ENCODE results near the gene JAZF1.

DNA sequence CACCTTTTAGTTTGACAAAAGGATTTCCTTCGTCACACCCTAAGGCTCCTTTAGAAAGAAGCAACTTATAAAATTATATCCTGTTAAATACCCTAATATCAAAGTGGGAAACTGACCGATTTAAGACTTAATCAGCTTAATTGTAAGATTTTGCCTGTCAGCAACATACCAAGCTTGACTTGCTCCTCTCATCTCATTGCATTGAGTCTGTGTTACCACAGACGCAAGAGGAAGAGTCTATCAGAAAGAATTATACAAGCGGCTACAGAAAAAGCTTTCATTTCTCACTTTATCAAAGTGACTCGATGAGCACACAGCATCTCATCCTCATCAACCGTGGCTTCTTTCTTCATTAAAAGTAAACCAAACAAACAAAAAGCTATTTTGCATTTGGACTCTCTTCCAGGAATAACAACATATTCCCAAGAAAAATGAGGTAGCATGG is 75.0 kb downstream of the JAZF1 start:
- PRO-cap, result no peak
- RAMPAGE, long total RNA, 2 experiments, result no peak in any of the 2 experiments

DNA sequence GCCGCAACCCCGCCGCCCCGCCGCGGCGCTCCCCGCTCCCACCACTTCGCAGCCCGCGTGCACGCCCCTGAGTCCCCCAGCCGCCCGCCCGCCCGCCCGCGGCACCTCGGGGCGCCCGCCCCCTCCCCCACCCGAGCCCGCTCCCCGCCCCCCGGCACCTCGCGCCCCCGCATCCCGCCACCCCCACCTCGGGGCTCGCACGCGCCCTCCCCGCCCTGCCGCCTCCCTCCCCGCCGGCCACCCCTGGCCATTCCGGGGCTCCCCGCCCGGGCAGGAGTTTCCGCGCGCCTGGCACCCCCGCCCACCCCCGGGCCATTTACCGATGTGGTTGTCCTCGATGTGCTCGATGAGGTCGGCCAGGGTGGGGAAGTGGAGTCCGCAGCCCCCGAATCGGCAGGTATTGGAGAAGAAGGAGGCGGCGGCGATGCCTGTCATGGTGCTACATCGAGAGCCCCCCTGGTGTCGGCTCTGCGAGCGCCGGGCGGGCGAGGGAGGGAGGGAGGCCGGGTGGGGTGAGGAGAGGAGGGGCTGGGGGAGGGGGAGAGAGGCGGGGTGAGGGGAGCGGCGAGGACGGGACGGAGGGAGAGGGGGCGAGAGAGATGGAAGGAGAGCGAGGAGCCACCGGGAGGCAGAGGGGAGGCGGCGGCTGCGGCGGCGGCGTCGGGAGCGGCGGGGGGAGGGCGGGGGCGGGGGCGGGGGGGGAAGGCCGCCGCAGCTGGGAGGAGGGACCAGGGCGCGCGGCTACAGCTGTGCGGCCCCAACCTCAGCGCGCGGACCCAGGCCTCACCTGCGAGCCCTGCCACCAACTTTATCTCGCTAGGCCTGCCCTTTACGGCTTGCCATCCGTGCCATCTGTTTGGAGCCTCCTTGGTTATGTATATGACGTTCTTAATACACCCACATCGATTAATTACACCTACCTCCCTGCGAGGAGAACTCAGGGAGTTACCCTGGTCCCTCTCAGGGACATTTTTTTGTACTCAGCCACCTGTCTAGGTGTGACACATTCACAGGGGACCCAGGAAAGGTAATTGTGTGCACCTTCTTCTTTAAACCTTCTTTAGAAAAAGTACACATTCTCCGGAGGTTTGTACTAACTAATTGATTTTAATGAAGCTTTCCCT is at the start of gene JAZF1:
JAZF1 (minus strand) TSS at position 653 of the 1,124 bp plus-strand sequence.
- PRO-cap, result bidirectional peak, plus-strand start at position 584 of the sequence, minus-strand start at position 470 of the sequence
- RAMPAGE, long total RNA, 2 experiments, result start-site peak on the minus strand in 1 of 2 experiments, centred at position 476 of the sequence, 42 reads per replicate

DNA sequence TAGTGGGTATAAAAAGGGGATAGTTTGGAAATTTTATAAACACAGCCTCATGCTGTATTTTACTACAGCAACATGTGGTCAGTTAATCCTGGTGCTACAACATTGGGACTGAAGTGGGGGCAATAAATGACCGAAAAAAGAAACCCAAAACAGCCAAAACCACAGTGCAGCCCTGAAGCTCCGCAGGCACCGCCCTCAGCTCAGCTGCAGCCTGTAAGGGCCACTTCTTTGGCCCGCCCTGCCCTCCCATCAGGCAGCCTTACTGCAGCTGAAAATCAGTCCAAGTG is 104.0 kb downstream of the CREB5 start:
- PRO-cap, result no peak
- RAMPAGE, long total RNA, 2 experiments, result no peak in any of the 2 experiments

DNA sequence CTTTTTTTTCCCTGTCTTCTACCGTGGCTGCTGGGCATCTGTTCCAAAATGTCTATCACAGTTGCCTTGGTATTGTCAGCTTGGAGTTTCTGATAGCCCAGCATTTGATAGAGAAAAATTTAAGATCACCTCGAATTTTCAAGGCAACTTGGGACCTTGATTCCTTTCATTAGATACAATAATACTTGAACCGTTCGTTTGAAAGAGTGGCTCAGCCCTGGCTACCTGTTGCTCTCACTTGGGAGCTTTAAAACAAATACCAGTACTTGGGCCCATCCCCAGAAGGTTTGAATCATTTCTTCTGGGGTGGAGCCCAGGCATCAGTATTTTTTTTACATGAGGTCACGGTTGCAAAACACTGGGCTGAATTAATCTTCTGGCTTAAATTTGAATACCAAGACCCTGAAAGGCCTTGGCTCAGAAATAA is 214.8 kb downstream of the CREB5 start:
- PRO-cap, result no peak
- RAMPAGE, long total RNA, 2 experiments, result no peak in any of the 2 experiments

GRCh38 chr7:28688460-28689083 is 269.6 kb downstream of the TRIL start:
- PRO-cap, result no peak
- RAMPAGE, long total RNA, 2 experiments, result no peak in any of the 2 experiments

GRCh38 chr7:28725119-28725572 is 233.0 kb downstream of the TRIL start:
- PRO-cap, result no peak
- RAMPAGE, long total RNA, 2 experiments, result no peak in any of the 2 experiments

DNA sequence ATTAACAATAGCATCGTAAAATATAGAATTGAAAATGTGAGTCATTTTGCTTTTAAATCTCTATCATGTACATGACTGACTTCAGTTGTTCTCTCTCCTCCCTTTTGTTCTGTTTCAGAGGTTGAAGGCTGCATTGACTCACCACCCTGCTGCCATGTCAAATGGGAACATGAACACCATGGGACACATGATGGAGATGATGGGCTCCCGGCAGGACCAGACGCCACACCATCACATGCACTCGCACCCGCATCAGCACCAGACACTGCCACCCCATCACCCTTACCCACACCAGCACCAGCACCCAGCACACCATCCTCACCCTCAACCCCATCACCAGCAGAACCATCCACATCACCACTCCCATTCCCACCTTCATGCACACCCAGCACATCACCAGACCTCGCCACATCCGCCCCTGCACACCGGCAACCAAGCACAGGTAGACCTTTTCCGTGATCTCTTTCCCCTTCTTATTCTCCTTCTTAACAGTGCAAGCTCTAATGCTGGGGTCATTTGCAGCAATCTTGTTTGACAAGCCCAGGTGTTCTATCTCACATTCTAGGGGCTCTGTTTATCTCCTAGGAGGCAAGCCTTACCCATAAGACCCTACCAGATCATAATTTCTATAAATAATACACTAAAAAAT is 153.9 kb downstream of the TRIL start:
- PRO-cap, result no peak
- RAMPAGE, long total RNA, 2 experiments, result no peak in any of the 2 experiments

- PRO-cap, result no peak
- RAMPAGE, long total RNA, 2 experiments, result no peak in any of the 2 experiments
These were observed 1.1 kb downstream of the TRIL start for GRCh38 chr7:28957029-28957409.

- PRO-cap, result no peak
- RAMPAGE, long total RNA, 2 experiments, result no peak in any of the 2 experiments
These were observed 41.3 kb downstream of the CHN2 start for GRCh38 chr7:29235965-29236255.

DNA sequence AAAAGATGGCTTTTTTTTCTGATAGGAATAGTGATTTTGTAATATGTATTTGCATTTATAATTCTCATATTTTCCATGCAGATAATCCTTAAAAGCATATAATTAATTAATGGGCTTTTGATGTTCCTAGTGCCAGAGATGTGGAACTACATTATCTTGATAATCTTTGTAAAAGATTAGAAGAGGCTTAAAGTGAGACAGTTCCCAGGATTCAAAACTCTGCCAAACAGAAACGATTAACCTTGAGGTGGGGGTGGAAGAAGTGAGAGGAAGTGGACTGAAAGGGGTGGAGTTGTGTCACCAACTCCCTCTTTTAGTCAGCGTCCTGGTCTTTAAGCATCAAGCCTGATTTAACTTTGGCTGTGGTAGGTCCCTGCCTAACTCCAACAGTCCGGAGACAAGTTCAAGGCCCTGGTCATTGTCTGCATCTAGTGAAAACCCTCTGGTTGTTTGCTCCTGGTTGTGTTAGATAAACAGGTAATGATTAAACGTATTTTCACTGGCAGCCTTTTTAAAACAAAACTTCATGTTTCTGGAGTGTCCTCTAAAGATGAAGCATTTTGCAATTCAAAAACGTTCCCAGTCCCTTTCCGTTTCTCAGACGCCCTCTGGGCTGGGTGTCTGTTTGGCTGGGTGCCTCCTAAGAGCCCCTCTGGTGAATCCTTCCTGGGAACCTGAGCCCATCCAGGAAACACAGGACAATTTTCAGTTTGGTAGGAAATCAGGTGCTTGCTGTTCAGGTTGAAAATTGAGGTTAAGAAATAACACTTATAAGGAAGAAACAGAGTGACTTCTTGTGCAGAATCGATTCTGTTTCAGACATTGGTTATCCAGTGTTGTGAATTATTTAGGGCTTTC is 76.5 kb downstream of the CHN2 start:
- PRO-cap, result no peak
- RAMPAGE, long total RNA, 2 experiments, result no peak in any of the 2 experiments

DNA sequence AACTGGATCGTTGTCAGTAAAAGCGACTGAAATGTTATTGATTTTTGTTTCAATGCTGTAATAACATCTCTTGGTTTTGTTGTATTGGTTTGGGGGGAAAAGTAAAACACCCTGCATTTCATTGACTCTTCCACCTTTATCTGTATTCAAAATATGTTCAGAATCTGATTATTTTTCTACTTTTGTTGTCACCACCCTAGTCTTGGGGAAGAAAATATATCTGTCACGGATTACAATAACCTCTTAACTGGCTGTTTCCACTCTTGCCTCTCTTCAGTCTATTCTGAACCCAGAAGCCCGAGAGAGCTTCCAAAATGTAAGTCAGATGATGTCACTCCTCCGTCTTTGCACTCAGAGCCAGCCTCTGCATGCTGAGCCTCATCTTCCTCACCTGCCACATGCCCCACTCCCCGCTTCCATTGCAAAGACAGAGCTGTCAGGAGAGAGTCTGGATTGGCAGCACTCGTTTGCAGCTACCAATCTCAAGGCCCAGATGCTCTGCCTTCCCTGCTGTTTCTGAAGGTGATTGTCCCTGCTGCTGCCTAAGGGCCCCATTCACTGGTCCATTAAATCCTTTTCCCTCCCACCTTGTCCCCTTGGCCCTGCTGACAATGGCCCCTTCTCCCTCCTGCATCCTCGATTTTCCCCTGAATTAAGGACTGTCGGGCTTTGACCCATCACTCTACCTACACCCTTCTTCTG is 98.2 kb downstream of the CHN2 start:
- PRO-cap, result no peak
- RAMPAGE, long total RNA, 2 experiments, result no peak in any of the 2 experiments

DNA sequence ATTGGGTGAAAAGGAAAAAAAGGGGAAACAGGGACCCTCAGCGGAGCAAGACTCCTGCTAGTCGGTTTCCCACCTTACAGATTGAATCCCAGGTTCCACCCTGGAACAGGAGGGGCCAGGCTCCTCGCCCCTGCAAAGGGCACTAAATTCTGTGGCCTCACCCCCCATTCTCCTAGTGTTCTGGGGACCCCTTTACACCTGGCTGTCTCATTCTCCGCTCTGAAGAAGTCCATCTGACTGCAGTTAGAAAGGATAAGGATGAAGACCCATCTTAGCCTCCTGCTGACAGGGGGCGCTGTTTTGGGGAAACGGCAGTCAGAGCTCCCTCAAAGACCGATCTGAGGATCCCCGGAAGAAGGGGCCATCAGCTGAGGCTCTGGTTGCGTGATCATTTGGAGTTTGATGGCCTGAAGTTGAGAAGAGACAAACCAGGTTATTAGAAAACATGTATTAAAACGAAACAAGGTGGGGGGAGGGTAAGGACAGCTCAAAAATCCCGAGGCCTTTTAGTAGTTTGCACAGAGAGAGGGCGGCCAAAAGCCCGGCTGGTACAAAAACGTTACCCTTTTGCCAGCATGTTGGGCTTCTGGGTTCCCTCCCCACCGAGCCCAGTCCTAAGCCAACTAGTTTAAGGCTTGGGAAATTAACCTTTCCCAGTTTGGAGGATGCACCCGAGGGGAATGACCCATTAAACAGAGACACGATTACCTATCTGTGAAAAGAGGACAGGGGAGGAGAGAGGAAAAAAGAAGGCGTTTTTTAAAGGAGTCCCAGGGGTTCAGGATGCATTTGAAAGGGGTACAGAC is 102.7 kb downstream of the CHN2 start:
- PRO-cap, result no peak
- RAMPAGE, long total RNA, 2 experiments, result start-site peak on the plus strand in 1 of 2 experiments, centred at position 589 of the sequence, 21 reads per replicate

GRCh38 chr7:29328081-29328487 is 133.5 kb downstream of the CHN2 start:
- PRO-cap, result unidirectional peak, minus-strand start at chr7:29328194
- RAMPAGE, long total RNA, 2 experiments, result no peak in any of the 2 experiments

- PRO-cap, result no peak
- RAMPAGE, long total RNA, 2 experiments, result no peak in any of the 2 experiments
These were observed 137.1 kb upstream of the PRR15 start for GRCh38 chr7:29426417-29426982.

DNA sequence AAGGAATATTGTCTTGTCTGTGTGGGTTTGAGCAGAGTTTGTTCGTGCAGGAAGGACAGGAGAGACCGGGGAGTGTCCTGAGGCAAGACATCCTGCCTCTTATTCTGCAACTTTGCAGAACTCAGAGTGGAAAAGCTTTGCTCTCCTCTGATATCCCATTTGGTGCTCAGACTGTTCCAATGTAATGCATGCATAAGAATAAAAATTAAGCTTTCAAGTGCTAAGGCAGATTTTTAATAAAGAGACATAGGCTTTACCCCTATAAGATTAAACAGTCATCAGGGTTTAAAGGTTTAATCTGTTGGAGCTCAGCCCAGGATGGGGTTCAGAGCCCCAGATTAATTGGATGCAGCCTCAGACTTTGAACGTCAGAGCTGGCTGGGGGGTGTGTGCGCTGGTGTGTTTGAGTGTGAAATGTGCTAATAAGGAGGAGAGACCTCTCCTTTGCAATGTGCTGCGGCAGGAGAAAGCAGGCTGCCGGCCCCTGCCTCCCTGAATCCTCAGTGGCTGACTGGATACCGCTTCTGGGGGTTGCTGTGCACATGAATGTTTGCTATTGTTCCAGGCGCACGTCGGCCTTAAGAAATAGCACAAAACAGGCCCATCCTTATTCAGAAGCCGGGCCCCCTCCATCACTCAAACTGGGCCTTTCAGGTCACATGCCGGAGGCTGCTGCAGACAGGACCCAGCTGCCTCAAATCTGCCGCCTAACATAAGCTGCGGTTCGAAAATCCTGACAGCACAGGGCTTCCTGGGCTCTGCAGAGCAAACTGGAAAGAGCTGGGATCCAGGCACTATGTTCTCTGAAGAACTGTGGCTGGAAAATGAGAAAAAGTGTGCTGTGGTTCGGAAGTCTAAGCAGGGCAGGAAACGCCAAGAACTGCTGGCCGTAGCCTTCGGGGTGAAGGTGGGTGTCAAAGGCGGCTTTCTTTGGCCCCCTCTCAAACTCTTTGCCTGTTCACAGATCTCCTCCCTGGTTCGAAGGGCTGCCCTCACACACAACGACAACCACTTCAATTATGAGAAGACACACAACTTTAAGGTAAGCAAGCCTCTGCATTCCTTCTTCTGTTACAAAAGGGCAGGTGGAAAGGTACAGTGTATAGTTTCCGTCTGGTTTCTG is 84.0 kb upstream of the PRR15 start:
- PRO-cap, result no peak
- RAMPAGE, long total RNA, 2 experiments, result no peak in any of the 2 experiments

- PRO-cap, result unidirectional peak, minus-strand start at chr7:29884555
- RAMPAGE, long total RNA, 2 experiments, result no peak in any of the 2 experiments
These were observed 77.9 kb downstream of the WIPF3 start for GRCh38 chr7:29884036-29884820.

DNA sequence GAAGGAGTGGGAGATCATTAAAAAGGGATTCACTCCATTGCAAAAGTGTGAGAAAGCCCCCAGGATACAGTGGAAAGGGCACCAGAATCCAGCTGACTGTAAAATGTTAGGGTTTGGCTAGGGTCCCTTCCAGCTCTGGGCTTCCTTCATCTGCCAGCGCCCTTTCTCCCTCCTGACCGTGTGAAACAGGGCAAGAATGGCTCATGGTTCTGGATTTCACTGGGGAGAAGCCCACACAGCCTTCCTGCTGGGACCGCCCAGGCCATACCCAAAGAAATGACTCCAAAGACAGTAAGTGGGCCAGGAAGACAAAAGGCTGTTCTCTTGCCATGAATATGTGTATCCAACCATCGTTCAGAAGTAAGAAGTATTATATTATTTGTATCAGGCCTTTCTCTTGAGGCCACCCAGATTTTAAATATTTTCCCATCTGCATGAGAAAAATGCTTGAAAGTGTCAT is 2.3 kb downstream of the MTURN start:
- PRO-cap, result no peak
- RAMPAGE, long total RNA, 2 experiments, result no peak in any of the 2 experiments

DNA sequence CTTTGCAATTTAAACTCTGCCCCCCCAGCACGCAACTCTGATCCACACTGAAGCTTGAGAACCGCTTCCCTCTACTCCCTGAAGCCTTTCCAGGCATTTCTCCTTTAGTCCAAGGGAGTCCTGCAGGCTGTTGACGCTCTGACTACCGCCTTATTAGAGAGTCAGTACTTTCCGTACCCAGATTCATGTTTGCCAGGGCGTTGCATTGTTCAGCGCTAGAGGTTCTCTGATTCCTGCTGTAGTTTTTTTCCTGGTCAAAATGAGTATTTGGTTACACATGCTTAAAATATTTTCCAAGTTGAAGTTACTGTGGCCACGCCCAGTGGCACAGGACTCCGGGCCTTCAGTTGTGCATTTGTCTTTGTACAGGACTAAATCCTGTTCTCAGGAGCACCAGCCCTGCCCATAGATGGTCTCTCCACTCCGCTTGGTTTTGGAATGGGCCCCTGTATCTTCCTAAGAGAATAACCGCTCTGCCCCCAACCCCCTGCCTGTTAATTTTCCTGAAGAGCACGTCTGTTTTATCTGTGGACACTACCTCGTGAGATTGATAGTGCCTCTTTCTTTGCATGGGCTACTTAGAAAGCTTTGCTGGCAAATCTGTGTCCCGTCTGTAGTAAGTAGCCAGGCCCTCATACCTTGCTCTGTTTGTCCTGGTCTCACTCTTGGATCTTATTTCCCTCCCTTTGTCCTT is 8.0 kb downstream of the MTURN start:
- PRO-cap, result bidirectional peak, plus-strand start at position 180 of the sequence, minus-strand start at position 155 of the sequence
- RAMPAGE, long total RNA, 2 experiments, result no peak in any of the 2 experiments

DNA sequence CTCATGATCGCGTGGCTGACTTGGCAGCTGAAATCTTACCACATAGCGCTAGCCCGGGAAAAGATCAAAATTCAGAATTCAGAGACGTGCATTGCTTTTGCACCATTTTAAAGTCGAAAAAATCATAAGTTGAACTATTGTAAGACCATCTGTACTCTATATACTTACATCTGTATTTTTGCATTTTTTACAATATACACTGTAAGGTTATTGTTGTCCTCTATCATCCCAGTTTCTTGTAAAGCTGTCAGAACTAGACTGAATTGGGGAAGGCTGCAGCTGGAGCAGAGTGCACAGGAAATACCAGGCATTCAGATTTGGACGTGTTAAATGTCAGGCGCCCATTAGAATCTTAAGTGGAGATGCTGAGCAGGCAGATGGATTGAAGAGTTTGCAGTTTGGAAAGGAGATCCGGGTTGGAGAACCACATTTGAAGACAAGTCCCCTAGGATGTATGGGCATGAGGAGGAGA is 40.3 kb downstream of the MTURN start:
- PRO-cap, result no peak
- RAMPAGE, long total RNA, 2 experiments, result no peak in any of the 2 experiments

- PRO-cap, result bidirectional peak, plus-strand start at chr7:30284597, minus-strand start at chr7:30284278
- RAMPAGE, long total RNA, 2 experiments, result no peak in any of the 2 experiments
These were observed 242 bp upstream of the ZNRF2 start for GRCh38 chr7:30284168-30284541.

All from body of pancreas (tissue), 2 donors.